ENCODE data around the genes C3orf52, CD200R1L and GTPBP8.

GRCh38 chr3:111911397-111911967 lies 52.4 kb downstream of the PHLDB2 start:
- PRO-cap = no peak

GRCh38 chr3:111946625-111947101 lies 32.2 kb upstream of the ABHD10 start:
- PRO-cap = no peak

GRCh38 chr3:111985582-111986005 lies 6.8 kb downstream of the ABHD10 start:
- PRO-cap = no peak

GRCh38 chr3:112086132-112087170 lies at the start of gene C3orf52:
Gene C3orf52 (plus strand): TSS chr3:112086389.
- PRO-cap = bidirectional peak, plus-strand start at chr3:112086437, minus-strand start at chr3:112086210

GRCh38 chr3:112126262-112127038 lies 6.6 kb downstream of the GCSAM start:
- PRO-cap = no peak

GRCh38 chr3:112303803-112304939 lies 10.2 kb upstream of the SLC9C1 start:
- PRO-cap = no peak

GRCh38 chr3:112360495-112361015 lies 27.6 kb downstream of the CD200 start:
- PRO-cap = no peak

DNA sequence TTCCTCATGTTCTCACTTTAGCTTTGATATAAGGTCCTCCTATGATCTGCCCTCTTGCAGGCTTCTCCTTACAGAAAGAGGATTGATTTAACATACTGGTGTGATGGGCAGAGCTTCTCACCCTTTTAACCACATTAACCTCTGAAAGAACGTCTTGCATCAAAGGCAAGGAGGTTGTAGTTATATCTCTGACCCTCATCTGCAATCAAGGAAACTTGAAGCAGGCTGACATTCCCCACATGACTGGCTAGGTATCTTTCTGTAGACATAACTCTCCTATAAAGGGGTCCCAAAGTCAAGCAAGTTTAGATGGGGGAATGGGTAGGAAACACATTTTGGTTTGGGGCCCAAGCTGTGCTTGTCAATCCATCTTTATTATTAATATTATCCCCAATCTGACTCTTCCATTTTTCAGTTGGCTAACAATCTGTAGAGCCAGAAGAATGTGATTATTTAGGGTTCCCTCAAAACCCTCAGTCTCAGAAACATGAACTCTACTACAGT lies 39.4 kb downstream of the BTLA start:
- PRO-cap = no peak

DNA sequence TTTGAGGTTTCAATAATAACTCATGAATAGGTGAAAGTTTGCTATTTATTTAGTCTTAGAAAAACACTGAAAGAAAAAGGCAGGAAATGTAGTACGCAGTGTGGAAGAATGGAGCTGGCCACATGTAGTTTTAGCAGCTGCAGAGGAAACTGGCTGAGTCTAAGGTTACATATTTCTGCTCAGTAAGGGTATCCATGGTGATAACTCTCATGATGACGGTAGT lies 35.8 kb downstream of the CCDC80 start:
- PRO-cap = no peak

- PRO-cap = no peak
Measured at GRCh38 chr3:112653675-112654466, 12.9 kb upstream of the CCDC80 start.

GRCh38 chr3:112846810-112847211 lies at the start of gene CD200R1L:
Gene CD200R1L (minus strand): TSS chr3:112846864.
- PRO-cap = no peak

DNA sequence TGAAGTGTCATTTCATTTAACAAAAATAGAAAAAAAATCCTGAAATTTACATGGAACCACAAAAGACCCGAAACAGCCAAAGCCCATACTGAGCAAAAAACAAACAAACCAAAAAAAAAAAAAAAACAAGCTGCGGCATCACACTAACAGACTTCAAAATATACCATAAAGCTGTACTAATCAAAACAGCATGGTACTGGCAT lies 35.2 kb downstream of the CD200R1 start:
- PRO-cap = no peak

DNA sequence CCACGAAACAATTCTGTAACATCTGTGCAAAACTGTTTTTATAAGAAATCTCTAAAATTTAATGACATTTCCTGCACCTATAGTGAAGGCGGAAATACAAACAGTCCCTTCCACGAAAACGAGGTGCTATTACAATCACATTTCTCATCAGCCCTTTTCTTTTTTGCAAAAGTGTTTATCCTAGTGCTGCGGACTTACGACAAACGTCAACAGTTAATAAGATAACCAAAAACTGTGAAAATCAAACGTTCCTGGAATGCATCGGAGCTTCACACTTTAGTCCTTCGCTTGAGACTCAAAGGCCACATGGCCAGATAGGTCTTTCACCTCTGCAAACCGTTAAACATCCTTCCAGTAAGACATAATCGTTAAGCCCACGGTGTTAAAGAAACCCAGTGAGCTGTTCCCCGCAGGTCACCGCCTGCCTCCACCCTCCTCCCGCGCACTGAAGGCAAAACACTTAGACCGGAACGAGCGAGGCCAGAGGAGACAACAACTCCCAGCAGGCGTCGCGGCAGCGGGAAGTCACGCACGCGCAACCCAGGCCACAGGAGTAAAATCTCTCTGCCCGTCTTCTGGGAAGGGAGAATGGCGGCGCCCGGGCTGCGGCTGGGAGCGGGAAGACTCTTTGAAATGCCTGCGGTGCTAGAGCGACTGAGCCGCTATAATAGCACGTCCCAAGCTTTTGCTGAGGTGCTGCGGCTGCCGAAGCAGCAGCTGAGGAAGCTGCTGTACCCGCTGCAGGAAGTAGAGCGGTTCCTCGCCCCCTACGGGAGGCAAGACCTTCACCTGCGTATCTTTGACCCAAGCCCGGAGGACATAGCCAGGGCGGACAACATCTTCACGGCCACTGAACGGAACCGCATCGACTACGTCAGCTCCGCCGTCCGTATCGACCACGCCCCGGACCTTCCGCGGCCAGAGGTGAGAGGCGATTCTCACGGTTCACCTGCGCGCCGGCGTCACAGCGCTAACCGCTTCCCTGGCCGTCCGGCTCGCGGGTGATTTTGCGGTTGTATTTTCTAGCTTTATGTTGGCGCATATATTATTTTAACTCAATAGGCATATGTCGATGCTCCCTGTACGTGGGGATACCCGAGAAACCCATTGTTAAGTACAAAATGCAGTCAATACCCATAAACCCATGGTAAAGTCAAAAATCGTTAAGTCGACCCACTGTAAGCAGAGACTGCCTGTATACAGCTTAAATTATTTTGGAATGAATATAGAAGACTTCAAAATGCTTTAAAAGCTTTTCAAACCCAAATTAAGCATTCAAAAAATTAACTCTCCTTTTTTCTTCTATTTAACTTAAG lies at the start of gene GTPBP8:
Gene GTPBP8 (plus strand): TSS at position 573 of the 1,316 bp plus-strand sequence.
- PRO-cap = bidirectional peak, plus-strand start at position 585 of the sequence, minus-strand start at position 447 of the sequence; bidirectional peak, plus-strand start at position 921 of the sequence, minus-strand start at position 791 of the sequence

- PRO-cap = bidirectional peak, plus-strand start at chr3:113212565, minus-strand start at chr3:113212516
Measured at GRCh38 chr3:113212258-113212906, 1.0 kb downstream of the BOC start.

DNA sequence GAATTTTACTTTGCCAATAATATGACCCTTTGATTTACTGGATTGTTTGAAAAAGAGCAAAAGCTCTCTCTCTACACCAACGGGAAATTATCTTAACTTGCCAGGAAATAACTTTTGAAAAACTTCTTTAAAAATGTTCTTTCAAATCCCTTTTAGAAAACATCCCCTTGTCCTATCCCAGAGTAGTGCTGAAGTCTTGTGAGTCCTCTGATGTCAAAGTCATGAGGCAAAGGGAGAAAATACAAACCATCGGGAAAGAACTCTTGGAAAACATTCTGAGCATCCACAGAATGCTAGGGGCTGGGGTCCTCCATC lies 36.4 kb downstream of the BOC start:
- PRO-cap = no peak

DNA sequence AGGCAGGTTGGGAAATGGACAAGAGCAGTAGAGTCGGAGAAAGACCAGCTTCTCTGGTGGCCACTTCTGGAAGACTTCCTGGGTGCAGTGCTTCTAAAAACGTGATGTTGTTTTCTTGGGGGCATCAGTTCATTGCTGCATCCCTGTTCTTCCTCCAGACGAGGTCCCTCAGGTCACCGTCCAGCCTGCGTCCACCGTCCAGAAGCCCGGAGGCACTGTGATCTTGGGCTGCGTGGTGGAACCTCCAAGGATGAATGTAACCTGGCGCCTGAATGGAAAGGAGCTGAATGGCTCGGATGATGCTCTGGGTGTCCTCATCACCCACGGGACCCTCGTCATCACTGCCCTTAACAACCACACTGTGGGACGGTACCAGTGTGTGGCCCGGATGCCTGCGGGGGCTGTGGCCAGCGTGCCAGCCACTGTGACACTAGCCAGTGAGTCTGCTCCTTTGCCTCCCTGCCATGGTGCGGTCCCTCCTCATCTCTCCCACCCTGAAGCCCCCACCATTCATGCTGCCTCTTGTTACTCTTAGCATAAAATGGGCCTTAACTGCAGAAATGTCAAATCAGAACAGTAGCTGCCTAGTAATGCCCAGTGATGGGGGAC lies 39.1 kb downstream of the BOC start:
- PRO-cap = no peak

- PRO-cap = no peak
Measured at GRCh38 chr3:113262065-113262844, 50.9 kb downstream of the BOC start.

GRCh38 chr3:113488833-113489427 lies 26.0 kb downstream of the SPICE1 start:
- PRO-cap = no peak

GRCh38 chr3:113534307-113534733 lies 2.0 kb downstream of the SIDT1 start:
- PRO-cap = no peak

DNA sequence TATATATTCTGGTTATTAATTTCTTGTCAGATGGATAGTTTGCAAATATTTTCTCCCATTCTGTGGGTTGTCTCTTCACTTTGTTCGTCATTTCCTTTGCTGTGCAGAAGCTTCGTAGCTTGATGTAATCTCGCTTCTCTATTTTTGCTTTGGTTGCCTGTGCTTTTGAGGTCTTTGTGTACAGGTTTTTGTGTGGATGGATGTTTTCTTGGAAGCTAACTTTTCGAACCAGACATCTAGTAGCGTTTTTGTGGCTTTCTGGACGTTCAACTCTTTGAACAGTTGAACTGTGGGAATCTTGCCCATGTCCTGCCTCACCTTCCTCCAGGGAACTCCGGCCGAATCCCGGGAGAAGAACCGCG lies 70.7 kb downstream of the USF3 start:
- PRO-cap = no peak